Epithelial cell of proximal tubule (primary cell): ENCODE measurements around the gene SET.

- RAMPAGE, long total RNA, result no peak
- RRBS, result no CpG with 5 or more reads among the region's 12 CpGs
Measured at GRCh38 chr9:127970371-127970842, 10.4 kb downstream of the EEIG1 start.

DNA sequence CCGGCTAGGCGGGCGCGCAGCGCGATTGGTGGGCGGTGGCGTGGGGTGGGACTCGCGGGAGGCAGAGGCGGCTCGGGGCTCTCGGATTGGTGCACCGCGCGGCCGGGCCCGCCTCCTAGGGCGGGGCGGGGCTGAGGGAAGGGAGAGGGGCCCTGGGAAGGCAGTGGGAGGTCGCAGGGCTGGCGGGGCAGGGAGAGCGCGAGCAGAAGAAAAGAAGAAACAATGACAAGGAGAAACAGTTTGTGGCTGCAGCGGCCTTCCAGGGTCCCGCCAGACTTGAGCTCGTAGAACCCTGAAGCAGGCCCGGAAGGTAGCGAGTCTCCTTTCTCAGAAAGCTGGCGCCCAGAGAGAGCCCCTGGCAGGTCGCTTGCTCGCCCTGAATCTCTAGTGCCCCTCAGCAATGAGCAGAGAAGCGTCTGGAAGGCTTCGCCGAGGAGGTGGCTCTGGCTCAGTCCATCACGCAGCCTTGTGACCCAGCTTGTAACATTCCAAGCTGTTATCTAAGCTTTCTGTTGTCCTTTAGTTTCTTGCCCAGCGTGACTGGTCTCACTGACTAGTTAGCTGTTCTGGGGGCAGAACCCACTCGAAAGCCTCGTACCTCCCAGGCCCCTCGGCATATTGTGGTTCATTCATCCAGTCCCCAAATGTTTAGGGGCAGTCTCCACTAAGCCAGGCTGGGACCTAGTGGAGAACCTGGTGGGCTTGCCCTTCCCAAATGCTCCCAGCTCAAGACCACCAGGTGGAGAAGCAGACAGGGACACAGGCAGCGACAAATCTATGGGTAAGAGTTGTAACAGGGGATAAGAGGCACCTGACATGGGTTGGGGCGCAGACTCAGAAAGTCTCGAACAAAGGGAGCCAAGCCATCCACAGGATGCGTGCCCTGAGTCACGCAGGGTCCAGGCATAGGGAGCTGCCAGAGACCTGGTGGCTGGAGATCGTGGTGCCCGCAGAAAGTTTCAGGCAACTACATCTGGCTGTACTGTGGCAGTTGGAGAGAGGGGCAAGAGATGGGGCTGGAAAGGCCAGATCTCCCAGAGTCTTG is 613 bp upstream of the EEIG1 start:
- RAMPAGE, long total RNA, result no peak
- RRBS, result 2% methylated on average over 13 of the region's 47 CpGs

GRCh38 chr9:128026094-128026666 is 40.9 kb downstream of the NAIF1 start:
- RAMPAGE, long total RNA, result no peak
- RRBS, result no CpG with 5 or more reads among the region's 16 CpGs

DNA sequence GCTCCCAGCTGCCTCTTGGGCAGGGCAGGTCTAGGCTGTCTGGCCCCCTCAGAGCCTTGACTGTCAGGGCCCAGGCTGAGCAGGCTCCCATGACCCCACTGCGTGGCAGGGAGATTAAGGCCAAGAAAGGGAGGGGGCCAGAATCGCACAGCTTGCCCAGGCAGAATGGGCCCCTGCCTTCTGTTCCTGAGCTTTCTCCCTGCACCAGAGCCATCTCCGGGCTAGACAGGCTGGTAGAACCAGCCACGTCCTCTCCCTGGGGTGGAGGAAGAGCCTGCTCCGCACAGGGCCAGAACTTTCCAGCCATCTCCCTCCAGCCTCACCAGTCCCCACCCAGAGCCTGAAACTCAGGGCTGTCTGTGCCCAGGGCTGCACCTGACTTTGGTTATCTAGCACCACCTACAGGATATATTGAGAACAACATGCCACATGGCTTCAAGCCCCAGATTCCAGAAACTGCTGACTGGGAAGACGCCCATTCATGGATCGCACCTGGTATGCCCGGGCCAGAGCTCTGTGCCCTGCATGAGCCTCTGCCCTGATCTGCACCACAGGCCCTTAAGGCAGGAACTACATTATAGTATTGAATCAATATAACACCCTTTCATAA is 32.0 kb downstream of the NAIF1 start:
- RAMPAGE, long total RNA, result no peak
- RRBS, result no CpG with 5 or more reads among the region's 8 CpGs

DNA sequence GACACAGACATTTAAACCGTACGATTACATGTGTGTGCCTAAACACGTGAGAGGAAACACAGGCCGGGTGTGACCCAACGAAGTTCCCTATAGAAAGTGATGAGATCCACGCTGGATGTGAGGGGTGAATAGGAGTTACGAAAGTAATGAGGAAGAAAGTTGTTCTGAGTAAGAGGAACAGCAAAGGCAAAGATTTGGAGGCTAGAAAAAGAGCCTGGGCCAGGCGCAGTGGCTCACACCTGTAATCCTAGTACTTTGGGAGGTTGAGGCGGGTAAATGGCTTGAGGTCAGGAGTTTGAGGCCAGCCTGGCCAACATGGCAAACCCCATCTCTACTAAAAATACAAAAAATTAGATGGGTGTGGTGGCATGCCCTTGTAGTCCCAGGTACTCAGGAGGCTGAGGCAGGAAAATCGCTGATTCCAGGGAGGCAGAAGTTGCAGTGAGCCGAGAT is 13.4 kb downstream of the NAIF1 start:
- RAMPAGE, long total RNA, result no peak
- RRBS, result no CpG with 5 or more reads among the region's 11 CpGs

- RAMPAGE, long total RNA, result no peak
- RRBS, result no CpG with 5 or more reads among the region's 26 CpGs
Measured at GRCh38 chr9:128066257-128066901, 741 bp downstream of the NAIF1 start.

DNA sequence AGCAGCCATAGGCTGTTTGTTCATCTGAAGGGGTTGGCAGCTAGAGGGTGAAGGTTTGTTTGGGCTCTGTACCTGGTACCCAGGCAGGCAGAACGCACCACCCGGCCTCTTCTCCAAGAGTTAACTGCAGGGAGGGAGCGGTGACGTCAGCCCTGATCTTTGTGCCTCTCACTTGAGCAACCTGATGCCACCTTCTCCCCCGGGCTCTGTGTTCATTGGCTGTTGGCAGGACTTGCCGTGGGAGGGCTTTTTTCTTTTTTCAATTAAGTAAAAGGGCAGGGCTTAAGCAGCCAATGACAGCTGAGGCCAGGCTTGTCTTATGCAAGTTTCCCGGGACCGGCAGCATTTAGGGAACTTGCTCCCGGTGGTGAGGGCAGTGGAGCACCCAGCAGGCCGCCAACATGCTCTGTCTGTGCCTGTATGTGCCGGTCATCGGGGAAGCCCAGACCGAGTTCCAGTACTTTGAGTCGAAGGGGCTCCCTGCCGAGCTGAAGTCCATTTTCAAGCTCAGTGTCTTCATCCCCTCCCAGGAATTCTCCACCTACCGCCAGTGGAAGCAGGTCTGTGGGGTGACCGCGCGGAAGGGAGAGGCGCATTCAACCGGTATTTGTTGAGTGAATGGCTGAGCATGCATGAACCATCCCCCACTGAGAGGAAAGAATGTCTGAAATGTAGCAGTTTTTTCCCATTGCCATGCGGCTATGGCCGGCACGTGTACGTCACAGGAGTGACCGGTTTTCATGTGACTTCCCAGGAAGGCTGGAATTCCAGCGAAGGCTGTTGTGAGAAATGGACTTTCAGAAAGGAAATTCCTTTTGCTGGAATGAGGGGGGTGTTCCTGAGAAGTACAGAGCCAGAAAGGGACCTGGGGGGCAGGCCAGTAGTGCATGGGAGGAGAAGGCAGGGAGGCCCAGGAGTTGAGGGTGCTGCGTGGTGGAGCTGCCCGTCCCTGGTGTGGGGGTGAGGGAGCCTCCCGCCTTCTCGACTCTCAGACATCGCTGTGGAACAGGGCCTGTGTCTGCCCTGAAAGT is 29.0 kb downstream of the PTGES2 start:
- RAMPAGE, long total RNA, result no peak
- RRBS, result 3% methylated on average over 8 of the region's 32 CpGs

DNA sequence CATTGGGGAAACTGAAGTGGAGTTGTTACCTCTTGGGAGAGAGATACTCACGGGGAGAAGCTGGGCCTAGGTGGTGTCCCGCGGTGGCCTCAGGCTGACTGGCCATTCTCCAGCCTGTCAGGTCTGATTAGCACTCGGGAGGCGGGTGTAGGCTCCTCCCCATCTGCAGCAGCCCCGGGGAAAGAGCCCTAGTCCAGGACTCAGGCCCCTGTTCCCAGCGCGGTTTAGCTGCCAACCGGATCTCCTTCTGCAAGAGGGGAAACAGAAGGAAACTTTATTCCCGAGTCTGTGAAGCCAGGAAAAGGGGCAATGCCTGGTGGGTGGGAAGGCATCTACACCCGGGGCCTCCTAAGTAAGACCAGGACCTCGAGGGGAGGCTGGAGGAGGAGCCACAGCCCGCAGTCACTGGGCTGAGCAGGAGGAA is 9.6 kb downstream of the PTGES2 start:
- RAMPAGE, long total RNA, result no peak
- RRBS, result 43% methylated on average over 5 of the region's 13 CpGs

DNA sequence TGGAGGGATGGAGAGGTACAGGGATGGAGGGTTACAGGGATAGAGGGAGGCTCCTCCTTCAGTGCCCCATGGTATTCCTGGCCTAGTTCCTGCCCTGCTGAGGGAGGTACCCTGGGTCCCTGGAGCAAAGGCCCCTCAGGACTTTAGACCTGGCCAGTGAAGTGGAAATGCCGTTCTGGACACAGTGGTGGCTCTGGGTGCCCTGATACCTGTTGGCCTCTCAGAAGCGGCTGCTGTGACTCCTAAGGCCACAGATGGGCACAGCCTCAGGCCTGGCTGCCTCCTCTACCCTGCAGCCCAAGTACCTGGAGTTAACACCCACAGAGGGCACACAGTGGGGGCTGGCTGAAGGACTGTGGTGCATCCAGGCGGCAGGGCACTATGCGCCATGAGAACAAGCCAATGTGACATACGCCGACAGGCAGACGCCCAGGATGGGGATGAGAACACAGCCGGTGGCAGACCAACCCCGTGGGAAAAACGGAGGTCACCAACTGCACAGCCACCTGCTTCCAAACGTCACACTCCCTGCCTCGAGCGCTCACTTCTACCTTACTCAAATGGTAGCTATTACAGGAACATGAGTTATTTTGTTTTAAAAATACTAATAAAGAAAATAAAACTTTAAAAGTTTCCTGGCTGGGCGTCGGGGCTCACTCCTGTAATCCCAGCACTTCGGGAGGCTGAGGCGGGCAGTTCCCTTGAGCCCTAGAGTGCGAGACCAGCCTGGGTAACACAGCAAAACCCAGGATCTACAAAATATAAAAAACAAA is 8.2 kb downstream of the PTGES2 start:
- RAMPAGE, long total RNA, result no peak
- RRBS, result no CpG with 5 or more reads among the region's 18 CpGs

GRCh38 chr9:128122682-128123224 is 4.8 kb downstream of the PTGES2 start:
- RAMPAGE, long total RNA, result no peak
- RRBS, result no CpG with 5 or more reads among the region's 28 CpGs

GRCh38 chr9:128150340-128151126 is 1.3 kb downstream of the LCN2 start:
- RAMPAGE, long total RNA, result no peak
- RRBS, result no CpG with 5 or more reads among the region's 24 CpGs

- RAMPAGE, long total RNA, result no peak
- RRBS, result no CpG with 5 or more reads among the region's 12 CpGs
Measured at GRCh38 chr9:128190505-128191036, 801 bp downstream of the CIZ1 start.

GRCh38 chr9:128298762-128299478 is 22.8 kb downstream of the SWI5 start:
- RAMPAGE, long total RNA, result no peak
- RRBS, result no CpG with 5 or more reads among the region's 13 CpGs

- RAMPAGE, long total RNA, result no peak
- RRBS, result 2% methylated on average over 5 of the region's 13 CpGs
Measured at GRCh38 chr9:128371557-128372102, 456 bp downstream of the URM1 start.

DNA sequence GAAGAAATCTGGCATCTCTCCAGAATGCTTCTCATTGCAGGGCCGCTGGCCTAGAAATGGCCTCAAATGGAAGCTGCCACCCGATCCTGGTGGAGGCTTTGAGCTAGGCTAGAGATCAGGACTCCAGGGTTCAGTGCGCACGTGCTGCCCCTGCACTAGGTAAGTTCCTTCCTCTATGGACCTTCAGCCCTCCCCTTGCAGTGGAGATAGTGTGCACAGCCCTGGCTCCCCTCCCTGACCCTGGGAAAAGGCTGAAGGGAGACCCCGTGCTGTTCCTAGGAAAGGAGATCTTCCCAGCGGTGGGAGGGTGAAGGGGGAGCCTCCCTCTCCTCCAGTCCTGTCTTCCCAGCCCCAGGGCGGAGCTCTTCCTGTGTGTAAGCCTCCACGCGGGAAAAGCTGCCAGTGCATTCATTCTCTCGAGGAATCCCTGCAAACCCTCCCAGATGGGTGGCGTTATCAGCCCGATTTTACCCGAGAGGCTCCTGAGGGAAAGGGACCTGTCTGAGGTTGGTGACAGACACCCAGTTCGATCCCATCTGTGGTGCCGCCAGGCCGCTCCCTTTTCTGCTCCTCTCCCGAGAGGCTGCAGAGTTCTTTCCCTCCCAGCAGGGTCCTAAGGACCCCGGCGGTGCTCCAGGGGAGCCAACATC is 1.4 kb upstream of the CERCAM start:
- RAMPAGE, long total RNA, result no peak
- RRBS, result no CpG with 5 or more reads among the region's 19 CpGs

GRCh38 chr9:128522506-128522899 is 18.0 kb downstream of the GLE1 start:
- RAMPAGE, long total RNA, result no peak
- RRBS, result no CpG with 5 or more reads among the region's 6 CpGs

DNA sequence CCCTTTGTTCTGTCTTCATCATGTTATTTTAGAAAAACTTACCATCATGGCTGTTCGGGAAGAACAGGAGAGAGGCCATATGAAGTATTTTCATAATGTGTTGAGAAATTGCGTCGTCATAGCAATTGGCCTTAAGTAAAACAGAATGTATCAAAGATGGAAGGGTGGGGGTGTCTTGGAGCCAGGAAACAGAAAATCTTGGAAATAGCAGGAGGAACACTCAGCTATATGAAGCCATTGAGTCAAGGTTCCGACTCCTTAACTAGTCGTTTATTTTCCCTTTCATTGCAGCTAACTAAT is 1.3 kb downstream of the SPTAN1 start:
- RAMPAGE, long total RNA, result no peak
- RRBS, result no CpG with 5 or more reads among the region's 5 CpGs

DNA sequence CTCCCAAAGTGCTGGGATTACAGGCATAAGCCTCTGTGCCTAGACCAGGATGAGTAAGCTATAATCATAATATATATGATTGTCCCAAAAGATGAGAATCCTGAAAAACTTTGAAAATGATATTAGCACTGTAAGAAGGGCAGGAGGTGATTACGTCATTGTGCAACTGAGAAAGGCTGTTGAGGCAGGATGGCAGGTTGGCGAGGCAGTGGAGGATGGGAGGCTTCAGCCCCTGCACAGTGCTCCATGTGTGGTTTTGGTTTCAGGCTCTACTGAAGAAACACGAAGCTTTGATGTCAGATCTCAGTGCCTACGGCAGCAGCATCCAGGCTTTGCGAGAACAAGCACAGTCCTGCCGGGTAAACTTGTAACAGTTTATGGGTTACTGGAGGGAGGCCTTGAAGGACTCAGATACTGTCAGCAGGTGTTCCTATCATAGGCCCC is 35.0 kb downstream of the SPTAN1 start:
- RAMPAGE, long total RNA, result no peak
- RRBS, result no CpG with 5 or more reads among the region's 6 CpGs

- RAMPAGE, long total RNA, result no peak
- RRBS, result no CpG with 5 or more reads among the region's 18 CpGs
Measured at GRCh38 chr9:128607569-128608432, 48.8 kb downstream of the DYNC2I2 start.

DNA sequence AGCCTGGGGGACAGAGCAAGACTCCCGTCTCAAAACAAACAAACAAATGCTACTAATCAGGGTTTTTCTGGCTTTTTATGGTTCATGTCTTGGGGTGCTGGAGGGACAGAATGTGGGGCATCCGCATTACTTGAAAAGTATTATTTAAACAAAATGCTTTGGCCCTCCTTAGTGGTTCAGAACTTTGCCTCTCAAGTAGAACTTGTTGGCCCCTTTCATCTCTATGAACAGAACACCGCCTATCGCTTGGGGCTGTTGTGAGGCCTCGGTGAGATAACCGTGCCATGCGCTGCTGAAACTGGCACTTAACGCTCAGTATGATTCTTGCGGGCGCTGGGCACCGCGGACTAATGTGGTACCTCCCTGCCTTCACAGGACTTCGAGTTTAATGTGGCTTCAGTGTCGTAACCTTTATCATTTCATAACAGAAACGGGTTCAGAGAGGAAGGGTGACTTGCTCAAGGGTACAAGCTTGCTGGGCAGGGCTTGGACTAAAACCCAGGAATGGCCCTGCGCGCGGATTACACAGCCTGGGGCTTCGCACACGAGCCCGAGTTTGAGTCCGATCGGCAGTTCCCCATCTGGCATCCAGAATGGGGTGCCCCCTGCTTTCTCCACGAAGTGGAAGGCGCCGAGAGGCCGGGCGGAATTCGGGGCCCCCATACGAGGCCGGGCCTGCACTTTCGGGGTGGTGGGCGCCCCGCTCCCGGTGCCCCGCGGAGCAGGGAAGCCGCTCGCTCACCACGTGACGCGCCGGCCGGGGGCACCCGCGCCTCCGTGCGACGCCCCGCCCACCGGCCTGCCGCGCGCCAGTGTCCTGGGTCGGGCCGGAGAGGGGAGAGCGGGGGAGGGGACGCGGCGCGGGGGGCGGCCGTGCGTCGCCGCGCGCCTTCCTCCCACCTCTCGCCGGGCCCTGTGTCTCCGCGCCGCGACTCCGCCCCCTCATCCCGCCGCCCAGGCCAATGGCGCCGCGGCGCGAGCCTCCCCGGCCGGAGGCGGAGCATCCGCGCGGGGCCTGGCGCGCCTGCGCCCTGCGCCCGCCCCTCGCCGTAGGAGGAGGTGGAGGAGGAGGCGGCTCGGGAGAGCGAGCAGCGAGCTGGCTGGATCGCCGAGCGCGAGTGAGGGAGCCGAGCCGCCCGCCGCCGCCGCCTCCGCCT is at the start of gene SET:
TSS of gene SET (plus strand) at position 1,042 of the 1,157 bp plus-strand sequence.
- RAMPAGE, long total RNA, result no peak
- RRBS, result 2% methylated on average over 45 of the region's 110 CpGs